Melanocyte of skin (primary cell): Measurements from ENCODE around the gene UBALD1.

DNA sequence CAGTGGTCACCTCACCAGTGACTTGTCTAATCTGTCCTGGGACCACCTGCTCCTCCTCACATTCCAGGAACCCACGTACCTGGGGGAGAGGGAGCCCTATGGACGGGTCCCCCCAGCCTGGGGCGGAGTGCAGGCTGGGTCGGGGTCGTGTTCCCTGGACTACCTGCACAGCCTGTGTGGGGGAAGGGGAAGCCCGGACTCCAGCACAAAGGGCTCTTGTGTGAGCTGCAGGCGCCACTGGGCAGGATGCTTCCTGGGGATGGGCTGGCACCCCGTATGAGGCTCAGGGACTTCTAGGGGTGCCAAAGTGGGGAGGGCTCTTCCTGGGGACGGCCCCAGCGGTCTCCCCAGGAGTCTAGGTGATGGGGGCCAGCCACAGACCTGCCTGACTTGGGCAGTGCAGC lies 7.4 kb downstream of the VASN start:
- CAGE, long polyA plus RNA, 2 experiments: no peak in any of the 2 experiments

DNA sequence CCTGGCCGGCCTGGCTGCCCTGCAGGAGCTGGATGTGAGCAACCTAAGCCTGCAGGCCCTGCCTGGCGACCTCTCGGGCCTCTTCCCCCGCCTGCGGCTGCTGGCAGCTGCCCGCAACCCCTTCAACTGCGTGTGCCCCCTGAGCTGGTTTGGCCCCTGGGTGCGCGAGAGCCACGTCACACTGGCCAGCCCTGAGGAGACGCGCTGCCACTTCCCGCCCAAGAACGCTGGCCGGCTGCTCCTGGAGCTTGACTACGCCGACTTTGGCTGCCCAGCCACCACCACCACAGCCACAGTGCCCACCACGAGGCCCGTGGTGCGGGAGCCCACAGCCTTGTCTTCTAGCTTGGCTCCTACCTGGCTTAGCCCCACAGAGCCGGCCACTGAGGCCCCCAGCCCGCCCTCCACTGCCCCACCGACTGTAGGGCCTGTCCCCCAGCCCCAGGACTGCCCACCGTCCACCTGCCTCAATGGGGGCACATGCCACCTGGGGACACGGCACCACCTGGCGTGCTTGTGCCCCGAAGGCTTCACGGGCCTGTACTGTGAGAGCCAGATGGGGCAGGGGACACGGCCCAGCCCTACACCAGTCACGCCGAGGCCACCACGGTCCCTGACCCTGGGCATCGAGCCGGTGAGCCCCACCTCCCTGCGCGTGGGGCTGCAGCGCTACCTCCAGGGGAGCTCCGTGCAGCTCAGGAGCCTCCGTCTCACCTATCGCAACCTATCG lies 10.2 kb downstream of the VASN start:
- CAGE, long polyA plus RNA, 2 experiments: no peak in any of the 2 experiments

- CAGE, long polyA plus RNA, 2 experiments: no peak in any of the 2 experiments
Observed at GRCh38 chr16:4410450-4411189, 5.8 kb downstream of the CORO7 start.

DNA sequence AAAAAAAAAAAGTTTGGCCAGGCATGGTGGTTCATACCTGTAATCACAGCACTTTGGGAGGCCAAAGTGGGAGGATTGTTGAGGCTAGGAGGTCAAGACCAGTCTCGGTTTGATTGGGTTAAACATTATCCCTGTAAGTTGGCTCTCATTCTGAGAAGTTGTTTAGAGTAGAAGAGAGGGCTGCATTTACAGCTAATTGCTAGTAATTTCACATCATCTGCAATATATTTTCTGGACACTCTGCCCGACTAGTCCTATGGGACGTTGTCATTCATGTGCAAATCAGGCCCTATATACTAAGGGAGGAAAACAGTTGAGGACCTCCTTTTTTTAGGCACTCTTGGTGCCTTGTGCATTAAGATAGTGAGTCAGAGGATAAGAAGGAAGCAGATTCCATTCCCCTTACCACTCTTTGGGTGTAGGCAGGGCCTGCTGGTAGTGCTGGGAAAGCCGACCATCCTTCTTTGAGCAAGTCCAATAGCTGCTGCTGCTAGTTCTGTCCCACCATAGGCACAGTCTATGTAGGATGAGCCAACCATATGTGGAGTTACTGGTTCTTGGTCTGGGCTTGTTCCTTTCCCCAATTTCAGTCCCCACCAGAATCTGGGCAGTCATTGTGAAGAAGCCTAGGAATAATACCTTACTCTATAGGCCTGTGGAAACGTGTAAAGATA lies 18.8 kb downstream of the HMOX2 start:
- CAGE, long polyA plus RNA, 2 experiments: no peak in any of the 2 experiments

- CAGE, long polyA plus RNA, 2 experiments: no peak in any of the 2 experiments
Observed at GRCh38 chr16:4515603-4516302, 22.8 kb downstream of the CDIP1 start.

DNA sequence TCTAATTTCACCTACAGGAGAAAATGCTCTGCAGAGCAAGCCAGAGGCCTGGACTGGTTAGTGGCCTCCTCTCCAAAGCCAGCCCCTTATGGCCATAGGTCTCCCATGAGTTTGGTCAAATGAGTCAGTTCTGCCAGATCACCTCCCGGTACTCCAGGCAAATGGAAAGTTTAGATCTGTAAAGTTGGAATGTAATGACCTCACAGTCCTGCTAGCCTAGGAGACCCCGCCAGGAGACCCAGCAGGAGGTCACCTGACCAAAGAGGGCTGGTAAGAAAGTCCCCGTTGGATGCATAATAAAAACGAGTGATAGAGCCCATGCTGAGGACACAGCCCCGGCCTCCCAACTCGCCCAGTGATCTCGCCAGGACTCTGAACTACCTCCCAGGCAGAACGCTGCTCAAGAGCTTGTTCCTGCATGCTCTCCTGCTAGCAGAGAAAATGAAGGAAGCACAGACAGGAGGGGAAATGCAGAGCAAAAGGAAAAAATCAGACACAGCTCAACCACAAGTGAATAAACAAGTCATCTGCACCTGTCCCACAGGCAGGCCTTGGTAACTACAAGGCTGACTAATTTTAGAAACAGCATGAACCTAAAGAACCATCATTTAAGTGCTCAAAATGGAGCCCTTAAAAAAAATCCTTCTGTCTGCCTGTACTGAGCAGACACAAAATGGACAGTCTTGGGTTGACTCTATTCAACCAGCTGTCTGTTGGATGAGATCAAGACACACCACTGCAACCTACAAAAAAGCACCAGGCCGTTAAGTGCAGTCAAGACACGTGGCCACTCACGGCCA lies 9.3 kb downstream of the CDIP1 start:
- CAGE, long polyA plus RNA, 2 experiments: no peak in any of the 2 experiments

GRCh38 chr16:4614489-4615164 lies at the start of gene UBALD1:
Gene UBALD1 (minus strand): TSS chr16:4614888.
- CAGE, long polyA plus RNA, 2 experiments: start-site peak on the minus strand in 2 of 2 experiments, at chr16:4614811-4614888 at its widest, 26 to 411 reads per replicate

GRCh38 chr16:4647880-4648219 lies 23.2 kb downstream of the MGRN1 start:
- CAGE, long polyA plus RNA, 2 experiments: no peak in any of the 2 experiments

DNA sequence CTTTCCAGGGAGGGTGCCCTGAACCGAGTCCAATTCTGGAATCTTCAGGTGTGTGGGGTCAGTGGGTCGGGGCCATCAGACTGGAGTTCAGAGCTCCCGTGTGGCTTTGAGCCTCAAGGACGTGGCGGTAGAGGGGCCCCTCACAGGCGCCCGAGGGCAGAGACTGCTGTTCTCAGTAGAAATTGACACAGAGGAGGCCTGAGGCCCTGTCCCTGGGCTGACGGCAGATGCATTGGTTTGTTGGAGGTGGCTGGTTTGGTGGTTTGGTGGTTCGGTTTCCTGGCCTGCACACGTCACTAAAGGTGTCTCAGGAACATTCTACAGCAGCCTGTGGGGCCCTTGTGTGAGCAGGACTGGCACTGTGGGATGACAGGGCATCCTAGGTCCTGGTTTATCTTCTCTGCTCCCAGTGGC lies 16.9 kb upstream of the NUDT16L1 start:
- CAGE, long polyA plus RNA, 2 experiments: no peak in any of the 2 experiments

- CAGE, long polyA plus RNA, 2 experiments: no peak in any of the 2 experiments
Observed at GRCh38 chr16:4677891-4678641, 15.3 kb upstream of the NUDT16L1 start.

- CAGE, long polyA plus RNA, 2 experiments: no peak in any of the 2 experiments
Observed at GRCh38 chr16:4681941-4682513, 11.3 kb upstream of the NUDT16L1 start.

DNA sequence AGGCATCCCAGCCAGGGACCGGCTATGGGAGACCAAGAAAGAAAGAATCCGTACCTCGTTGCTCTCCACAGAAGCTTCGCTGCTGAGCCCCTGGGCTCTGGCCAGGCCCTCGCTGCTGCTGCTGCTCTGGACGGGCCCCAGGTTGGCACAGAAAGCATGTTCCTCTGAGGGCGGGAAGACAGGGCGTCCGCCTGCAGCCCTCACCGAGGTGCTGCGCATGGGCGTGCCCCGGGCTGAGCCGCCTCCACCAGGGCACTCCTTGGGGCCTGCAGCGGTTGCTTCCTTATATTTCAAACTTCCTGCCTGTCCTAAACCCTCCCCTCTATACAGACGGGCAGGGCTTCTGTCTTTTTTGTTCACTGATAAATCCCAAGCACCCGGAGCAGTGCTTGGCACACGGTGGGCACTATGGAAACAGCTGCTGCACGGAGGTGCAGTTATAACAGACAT lies 8.0 kb downstream of the NUDT16L1 start:
- CAGE, long polyA plus RNA, 2 experiments: no peak in any of the 2 experiments

DNA sequence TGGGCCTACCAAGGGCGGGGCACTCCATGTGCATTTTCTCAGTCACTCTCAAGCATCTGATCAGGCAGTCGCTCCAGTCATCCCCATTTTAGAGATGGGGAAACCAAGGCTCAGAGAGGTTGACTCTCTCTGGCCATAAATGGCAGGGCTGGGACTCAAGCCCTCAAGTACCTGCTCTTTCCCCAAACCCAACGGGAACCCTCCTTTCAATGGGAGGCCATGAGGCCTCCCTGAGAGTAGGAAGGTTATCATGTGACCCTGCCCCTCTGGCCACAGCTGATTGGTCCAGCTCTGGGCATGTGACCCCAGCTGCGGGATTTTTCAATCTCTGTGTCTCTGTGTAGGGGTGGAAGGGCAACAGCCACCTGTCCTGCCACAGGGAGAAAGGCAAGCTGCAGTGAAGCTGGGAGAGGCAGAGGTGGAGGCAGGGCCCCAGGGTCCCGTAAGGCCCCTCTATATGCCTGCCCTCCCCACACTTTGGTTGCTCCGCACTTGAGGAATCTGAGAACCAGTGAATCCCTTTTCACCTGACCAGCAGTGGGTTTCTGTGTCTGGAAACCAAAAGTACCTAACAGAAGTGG lies 10.8 kb downstream of the DNAAF8 start:
- CAGE, long polyA plus RNA, 2 experiments: no peak in any of the 2 experiments

DNA sequence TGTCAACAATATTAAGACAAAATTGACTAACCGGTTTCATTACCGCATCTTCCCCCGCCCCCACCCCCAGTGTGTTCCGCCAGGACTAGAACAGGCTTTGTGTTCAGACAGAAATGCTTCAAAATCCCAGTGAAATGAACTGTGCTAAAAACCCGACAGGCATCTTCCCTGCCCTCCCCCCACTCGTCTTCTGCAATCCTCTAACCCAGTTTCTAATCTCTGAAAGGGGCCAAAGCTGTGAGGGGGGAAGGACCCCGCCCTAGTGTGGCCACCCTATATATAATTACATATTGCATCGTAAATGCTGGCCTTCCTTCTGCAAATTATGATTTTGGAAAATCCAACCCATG lies 1.1 kb upstream of the ROGDI start:
- CAGE, long polyA plus RNA, 2 experiments: no peak in any of the 2 experiments

- CAGE, long polyA plus RNA, 2 experiments: no peak in any of the 2 experiments
Observed at GRCh38 chr16:4830678-4830971, 16.5 kb downstream of the GLYR1 start.

GRCh38 chr16:4846994-4847158 lies 212 bp downstream of the GLYR1 start:
- CAGE, long polyA plus RNA, 2 experiments: no peak in any of the 2 experiments

- CAGE, long polyA plus RNA, 2 experiments: no peak in any of the 2 experiments
Observed at GRCh38 chr16:4866643-4867837, 19.8 kb downstream of the UBN1 start.

DNA sequence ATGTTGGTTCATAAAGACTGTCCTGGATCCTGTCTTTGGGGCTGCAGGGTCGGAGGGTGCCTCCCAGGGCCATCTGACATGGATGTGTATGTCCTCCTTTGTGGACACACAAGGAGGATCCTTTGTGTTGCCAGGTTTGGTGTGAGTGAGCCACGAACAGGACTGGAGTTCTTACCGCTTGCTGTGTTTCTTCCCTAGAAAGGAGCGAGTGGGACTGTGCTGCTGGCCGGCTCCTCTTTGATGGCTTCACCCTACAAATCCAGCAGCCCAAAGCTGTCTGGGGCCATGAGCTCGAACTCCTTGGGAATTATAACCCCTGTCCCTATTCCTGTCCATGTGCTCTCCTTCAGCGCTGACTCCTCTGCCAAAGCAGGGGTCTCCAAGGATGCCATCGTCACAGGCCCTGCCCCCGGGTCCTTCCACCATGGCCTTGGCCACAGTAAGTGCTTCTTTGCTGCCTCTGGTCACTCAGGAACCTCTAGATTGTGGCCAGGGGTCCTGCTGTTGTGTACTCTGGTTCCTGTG lies 29.5 kb downstream of the UBN1 start:
- CAGE, long polyA plus RNA, 2 experiments: no peak in any of the 2 experiments

DNA sequence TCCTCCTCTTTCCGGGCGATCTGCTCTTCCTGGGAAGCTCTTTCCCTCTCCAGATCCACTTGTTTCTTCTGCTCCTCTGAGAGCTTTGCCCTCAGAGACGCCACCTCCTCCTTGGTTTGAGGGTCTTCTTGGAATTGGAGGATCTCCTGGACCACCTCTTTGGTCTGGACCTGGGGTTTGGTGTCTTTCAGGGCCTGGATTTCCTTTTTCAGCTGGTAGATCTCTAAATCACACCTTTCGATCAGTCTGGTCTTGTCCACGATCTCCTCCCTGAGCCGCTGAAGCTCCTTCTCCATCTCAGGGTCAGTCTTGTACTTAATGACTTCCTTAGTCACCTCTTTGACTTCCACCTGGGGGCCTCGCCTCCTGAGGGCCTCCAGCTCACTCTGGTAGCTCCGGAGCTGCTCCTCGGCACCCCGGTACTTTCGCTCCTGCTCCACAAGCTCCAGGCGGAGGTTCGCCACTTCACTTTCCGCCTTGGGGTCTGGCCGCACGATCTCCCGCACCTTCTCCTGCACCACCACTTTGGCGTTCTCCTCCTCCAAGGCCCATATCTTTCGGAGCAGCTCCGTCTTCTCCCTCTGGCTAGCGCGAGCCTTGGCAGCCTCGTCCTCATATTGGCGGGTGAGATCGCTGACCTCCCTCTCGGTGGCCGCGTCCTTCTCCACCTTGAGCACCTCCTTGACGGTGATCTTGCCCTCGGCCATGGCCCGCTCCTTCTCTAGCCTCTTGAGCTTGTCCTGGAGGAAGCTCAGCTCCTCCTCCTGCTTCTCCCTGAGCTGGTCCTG lies 37.5 kb downstream of the UBN1 start:
- CAGE, long polyA plus RNA, 2 experiments: no peak in any of the 2 experiments

DNA sequence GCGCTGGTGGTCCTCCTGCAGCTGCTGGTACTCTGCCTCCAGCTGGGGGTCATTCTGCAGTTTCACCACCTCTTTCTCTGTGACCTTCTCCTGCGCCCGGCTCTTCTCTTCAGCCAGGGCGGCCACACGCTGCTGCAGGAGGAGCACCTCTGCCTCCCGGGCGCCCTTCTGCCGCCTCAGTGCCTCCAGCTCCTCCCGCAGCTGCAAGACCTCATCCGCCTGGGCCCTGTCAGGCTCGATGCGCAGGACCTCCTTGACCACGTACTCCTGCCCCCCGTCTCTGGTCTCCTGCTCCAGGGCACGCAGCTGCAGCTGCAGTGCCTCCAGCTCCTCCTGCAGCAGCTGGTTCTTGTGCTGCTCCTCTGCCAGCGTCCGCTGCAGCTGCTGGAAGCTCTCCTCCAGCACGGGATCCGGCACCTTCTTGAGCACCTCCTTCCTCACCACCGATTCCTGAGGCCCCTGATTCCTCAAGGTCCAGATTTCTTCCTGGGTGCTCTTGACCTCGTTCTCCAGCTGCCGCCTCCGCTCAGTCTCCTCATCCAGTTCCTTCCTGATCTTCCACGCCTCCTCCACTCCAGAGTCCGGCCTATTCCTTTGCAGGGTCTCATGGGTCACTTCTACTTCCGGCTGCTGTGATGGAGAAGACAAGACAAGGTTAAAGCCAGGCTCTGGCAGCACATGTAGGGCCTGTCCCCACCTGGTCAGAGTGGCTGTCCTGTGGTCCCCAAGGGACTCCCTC lies 38.3 kb downstream of the UBN1 start:
- CAGE, long polyA plus RNA, 2 experiments: no peak in any of the 2 experiments